Measurements from ENCODE around the genes TBXT and PRR18.

GRCh38 chr6:164106137-164106913 is 691.8 kb downstream of the QKI start:
- PRO-cap = no peak
- RAMPAGE, long total RNA, 3 experiments = no peak in any of the 3 experiments

DNA sequence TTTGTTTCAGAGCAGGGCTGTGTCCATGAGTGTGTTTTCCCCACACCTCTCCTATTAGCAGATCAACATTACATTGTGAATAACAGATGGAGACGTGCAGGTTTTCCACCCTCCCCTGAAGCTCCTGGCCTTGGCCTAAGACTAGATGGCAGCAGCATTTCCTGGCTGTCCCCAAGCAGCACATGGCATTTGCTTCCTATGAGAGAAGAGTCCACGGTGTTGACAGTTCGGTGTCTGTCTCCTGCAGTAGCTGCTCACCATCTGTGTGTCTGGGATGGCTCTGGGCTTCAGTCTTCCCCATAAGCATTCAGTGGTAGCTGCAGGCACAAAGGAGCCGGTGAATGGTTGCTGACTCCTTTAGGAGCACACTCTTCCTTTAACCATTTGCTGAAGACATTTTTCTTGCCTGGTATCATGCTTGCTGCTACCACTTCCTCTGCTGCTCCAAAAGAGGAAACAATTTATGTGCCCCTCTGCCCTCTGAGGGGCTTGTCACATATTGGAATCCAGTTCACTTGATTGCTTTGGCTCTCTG is 913.1 kb downstream of the C6orf118 start:
- PRO-cap = no peak
- RAMPAGE, long total RNA, 3 experiments = no peak in any of the 3 experiments

- PRO-cap = unidirectional peak, minus-strand start at chr6:164785831
- RAMPAGE, long total RNA, 3 experiments = no peak in any of the 3 experiments
Measured at GRCh38 chr6:164785710-164786092, 523.7 kb downstream of the C6orf118 start.

GRCh38 chr6:164826663-164827228 is 482.7 kb downstream of the C6orf118 start:
- PRO-cap = no peak
- RAMPAGE, long total RNA, 3 experiments = no peak in any of the 3 experiments

- PRO-cap = no peak
- RAMPAGE, long total RNA, 3 experiments = no peak in any of the 3 experiments
Measured at GRCh38 chr6:165661843-165662118, 1.3 kb downstream of the PDE10A start.

DNA sequence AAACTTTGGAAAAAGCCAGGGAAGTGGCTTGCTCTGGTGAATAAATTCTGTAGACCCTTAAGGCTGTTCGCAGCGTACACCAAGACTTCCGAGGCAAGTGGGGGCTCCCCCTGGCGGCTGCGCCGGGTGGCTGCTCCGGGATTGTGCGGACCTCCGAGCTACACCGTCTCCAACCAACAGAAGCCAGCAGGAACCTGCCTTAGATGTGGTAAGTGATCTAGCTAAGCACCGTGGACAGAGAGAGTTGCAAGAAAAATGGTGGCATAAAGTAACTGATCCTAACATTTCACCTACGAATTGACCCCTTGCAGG is 69.7 kb downstream of the TBXT start:
- PRO-cap = no peak
- RAMPAGE, long total RNA, 3 experiments = no peak in any of the 3 experiments

DNA sequence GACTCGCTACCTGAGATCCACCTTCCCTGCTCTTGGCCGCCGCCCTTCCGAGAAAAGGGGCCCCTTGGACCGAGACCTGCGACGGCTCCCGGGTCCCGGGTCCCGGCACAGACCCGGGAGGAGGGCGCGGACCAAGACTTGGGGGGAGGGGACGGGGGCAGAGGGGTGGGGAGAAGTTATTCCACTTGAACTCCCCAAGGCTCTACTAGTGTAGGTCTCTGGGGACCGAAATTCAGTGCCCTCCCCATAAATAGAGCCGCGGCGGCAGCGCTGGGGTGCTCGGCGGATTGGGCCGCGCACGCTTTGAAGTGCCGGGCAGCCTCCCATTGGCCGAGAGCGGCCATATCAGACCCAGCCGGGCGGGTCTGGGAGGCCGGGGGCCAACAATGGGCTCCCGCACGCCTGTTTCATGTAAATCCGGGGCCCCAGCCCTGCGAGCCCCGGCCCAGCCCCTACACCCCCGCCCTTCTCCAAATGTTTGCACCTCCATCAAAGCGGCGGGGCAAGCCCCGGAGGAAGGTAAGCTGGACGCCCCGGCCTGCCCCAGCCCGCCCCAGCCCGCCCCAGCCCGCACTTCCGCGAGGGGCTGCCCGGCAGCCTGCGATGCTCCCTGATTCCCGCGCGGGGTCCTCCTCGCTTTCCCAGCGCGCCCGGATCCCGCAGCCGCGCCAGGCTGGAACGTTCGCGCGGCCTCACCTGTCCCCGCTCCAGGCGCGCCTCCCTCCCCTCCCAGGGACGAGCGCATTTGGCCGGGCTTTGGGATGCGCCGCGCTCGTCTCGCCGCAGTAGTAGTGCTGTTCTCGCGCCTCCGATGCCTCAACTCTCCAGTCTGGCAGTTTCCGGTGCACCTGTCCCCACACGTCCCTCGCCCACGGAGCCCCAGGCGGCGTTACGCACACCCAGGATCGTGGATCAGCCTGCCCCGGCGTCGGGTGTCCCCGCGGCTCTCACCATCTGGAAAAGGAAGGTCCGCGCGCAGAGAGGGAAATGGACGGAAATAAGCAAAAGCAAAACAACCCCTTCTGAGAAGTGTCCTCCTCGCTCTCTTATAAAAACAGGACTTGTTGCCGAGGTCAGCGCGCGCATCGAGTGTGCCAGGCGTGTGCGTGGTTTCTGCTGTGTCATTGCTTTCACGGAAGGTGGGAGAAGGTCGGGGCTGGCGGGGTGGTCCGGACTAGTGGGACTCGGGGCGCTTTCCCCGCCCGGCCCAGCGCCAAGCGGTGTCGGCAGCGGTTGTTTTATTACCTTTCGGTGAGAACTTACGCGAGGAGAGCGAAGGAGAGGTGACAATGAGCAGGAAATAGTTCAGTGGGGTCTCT is at the start of gene TBXT:
Gene TBXT, minus strand, starts transcription at position 220 of the 1,319 bp plus-strand sequence.
- PRO-cap = no peak
- RAMPAGE, long total RNA, 3 experiments = no peak in any of the 3 experiments

DNA sequence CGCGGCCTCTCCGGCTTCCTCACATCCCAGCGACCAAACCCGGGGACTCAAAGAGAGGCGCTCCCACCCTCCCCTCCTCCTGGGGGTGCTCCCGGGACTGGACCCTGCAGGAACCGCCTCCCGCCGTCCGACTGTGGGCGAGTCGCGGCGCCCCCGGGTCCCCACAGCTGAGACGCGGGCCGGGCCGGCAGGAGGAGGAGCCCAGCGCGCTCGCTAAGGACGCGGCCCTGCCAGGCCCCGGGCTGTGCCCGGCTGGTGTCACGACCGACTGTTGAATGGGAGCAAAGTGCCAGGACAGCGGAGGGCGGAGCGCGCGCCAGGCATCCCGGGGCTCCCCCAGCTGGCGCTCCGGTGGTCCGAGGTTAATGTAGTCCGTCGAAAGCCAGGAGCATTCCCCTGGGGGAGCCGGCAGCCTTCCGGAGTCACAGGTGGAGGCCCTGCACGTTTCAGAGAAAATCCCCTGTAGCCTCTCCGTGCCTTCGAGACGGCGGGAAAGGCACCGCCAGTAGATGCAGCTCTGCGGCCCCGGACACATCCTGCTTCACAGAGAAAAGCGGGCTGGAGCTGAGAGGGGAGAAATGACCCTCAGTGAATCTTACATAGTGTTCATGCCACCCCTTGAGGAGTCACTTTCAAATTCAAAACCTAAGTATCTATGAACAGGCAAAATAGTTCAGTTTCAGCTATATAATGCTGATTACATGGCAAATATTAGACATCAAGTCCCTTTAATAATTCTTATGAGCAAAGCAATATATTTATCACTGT is at the start of gene PRR18:
Gene PRR18, minus strand, starts transcription at position 133 of the 768 bp plus-strand sequence.
- PRO-cap = no peak
- RAMPAGE, long total RNA, 3 experiments = no peak in any of the 3 experiments

DNA sequence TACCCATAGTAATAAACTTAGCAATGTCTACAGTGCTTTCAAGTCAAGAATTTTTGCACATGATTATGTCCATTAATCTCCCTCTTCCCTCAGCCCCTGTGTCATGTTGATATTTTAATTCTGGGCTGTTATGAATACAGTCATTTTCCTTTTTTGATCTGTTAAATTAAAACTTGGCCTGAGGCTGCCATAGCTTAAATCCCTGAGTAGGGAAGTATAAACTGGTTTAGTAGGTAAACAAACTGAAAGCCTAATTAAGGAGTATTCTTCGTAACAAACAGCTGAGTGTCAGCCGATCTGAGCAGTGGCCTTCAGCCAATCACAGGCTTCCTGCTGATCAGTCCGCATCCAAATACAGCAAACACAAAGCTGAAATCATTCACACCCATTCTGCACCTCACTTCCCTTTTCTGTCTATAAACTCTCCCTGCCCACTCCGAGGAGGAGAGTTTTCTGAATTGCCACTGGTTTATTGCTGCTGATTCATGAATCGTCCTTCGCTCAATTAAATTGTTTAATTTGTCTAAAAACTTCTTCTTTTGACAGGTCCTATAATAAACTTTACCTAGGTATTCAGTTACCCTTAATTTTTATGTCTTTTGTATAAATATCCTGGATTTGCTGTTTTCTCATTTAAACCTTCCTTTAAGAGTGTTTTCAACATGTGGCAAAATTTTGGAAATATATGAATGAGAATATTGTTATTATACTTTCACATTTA is 9.6 kb upstream of the SFT2D1 start:
- PRO-cap = no peak
- RAMPAGE, long total RNA, 3 experiments = no peak in any of the 3 experiments

DNA sequence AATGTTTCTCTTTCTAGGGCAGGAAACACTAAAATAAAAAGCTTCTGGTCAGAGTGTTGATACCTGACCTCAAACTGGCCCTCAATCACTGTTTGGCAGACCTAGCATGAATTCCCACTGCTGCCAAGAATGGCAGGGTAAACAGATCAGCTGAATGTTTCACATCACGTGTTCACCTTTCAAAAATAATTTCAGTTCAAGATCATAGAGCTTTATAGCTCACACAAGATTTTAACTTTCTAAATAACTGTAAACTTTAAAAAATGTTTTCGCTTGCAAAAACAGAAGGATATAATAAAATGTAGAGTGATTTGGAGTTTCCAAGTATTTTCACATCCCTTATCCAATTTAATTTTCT is 2.9 kb downstream of the MPC1 start:
- PRO-cap = no peak
- RAMPAGE, long total RNA, 3 experiments = no peak in any of the 3 experiments

GRCh38 chr6:166387814-166388488 is 5.2 kb upstream of the MPC1 start:
- PRO-cap = no peak
- RAMPAGE, long total RNA, 3 experiments = no peak in any of the 3 experiments

DNA sequence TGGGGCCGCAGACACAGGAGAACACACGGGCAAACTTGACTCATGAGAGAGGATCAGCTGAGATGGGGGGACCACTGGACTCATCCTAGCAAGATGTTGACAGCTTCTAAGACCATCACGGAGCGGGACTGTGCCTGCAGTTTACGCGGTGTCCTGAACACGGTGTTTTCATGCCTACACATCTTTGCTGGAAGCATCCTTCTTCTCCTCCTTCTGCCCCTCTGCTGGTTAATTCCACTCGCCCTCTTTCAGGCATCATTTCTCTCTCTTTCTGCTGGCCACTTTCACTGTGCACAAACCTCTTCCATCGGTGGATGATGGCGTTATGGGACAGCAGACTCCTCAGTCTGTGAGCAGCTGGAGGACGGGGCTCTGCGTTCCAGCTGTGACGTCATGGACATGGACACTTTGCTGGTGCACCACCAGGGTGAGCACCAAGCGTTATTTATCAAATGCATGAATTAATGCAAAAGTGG is 82.7 kb upstream of the MPC1 start:
- PRO-cap = no peak
- RAMPAGE, long total RNA, 3 experiments = no peak in any of the 3 experiments

GRCh38 chr6:166587905-166588573 is 1.6 kb upstream of the RAMACL start:
- PRO-cap = no peak
- RAMPAGE, long total RNA, 3 experiments = no peak in any of the 3 experiments

DNA sequence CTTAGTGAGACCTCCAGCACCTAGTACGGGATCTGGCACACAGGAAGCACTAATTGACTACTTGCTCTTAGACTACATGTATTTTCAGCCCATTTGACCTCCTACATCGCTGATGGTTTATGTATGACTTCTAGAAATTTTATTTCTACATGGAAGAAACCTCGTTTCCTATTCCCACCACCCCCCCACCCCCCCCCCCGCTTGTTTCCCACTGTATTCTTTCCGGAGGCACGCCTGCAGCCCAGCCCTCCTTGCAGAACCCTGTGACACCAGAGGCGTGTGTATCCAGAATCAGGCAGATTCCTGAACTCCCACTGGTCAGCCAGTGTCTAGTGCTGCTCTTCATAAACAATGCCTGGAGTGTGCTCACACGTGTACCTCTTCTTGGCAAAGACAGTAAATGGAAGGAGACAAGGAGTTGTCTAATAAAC is 1.9 kb downstream of the RPS6KA2 start:
- PRO-cap = bidirectional peak, plus-strand start at position 266 of the sequence, minus-strand start at position 257 of the sequence
- RAMPAGE, long total RNA, 3 experiments = no peak in any of the 3 experiments

- PRO-cap = no peak
- RAMPAGE, long total RNA, 3 experiments = no peak in any of the 3 experiments
Measured at GRCh38 chr6:166636632-166637160, 9.6 kb upstream of the RPS6KA2 start.

DNA sequence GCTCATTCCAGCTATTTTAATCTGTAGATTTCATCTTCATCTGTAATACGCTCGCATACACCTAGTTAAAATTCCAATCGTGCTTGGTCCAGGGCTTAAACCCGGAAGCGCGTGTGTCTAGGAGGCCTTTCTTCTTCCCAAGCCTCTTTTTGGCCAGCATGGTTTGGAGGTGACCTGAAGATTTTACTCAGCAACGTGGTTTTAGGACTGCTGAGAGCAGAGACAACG is 144.2 kb upstream of the RPS6KA2 start:
- PRO-cap = no peak
- RAMPAGE, long total RNA, 3 experiments = no peak in any of the 3 experiments

DNA sequence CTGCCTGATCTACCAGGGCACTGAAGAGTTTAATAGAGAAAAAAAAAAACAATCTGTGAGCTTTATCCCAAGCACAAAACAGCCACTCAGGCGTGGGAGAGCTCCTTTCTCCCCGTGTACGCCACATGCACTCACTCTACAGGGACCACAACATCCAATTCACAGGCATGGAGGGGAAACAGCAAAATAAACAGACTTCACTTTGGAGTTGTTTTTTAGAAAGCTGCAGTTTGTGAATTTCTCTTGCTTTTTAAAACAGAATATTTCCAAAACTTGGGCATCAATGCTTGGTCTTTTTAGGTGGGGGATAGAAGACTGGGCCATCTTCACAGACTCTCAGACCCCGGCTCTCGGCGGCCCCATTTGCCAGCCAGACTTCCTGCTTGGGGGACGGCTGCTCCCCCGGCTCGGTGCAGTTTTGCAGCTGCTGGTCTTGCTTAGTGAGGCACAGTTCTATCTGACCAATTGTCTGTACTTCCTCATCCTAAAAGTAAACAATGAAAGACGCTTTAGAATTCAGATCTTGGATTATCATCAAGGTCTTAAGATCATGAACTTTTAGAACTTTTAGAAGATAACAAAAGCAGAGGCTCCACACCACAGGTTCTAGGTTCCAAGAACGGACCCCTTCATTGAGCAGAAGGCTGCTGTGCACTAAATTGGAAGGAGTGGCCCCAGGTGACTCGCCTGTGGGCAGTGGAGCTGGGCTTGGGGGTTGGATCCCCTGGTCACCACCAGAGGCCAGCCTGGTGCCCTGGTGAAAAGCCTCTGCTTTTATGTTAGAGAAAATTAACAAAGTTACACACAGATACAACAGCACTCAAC is 26.8 kb downstream of the RNASET2 start:
- PRO-cap = no peak
- RAMPAGE, long total RNA, 3 experiments = no peak in any of the 3 experiments

DNA sequence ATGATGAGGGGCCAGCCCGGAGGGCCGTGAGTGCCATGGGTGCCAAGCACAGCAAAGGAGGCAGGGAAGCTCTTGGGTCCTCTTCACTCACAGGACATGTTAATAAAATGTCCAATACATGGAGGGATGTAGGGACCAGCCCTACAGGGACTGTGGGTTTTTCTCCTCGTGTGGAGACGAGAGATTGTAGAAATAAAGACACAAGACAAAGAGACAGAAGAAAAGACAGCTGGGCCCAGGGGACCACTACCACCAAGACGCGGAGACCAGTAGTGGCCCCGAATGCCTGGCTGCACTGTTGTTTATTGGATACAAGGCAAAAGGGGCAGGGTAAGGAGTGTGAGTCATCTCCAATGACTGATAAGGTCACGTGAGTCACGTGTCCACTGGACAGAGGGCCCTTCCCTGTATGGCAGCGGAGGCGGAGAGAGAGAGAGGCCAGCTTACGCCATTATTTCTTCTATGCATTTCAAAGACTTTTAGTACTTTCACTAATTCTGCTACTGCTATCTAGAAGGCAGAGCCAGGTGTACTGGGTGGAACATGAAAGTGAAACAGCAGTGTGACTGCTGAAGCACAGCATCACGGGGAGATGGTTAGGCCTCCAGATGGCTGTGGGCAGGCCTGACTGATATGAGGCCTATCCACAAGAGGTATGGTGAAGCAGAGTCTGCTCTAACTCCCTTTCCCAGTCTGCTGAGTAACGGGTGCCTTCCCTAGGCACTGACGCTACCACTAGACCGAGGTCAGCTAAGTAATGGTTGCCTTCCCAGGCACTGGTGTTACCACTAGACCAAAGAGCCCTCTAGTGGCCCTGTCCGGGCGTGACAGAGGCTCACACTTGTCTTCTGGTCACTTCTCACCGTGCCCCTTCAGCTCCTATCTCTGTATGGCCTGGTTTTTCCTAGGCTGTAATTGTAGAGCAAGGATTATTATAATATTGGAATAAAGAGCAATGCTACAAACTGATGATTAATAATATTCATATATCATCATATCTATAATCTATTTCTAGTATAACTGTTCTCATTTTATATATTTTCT is 5.3 kb downstream of the RNASET2 start:
- PRO-cap = bidirectional peak, plus-strand start at position 390 of the sequence, minus-strand start at position 304 of the sequence
- RAMPAGE, long total RNA, 3 experiments = no peak in any of the 3 experiments

- PRO-cap = no peak
- RAMPAGE, long total RNA, 3 experiments = no peak in any of the 3 experiments
Measured at GRCh38 chr6:167094383-167094845, 28.5 kb upstream of the CCR6 start.

- PRO-cap = no peak
- RAMPAGE, long total RNA, 3 experiments = no peak in any of the 3 experiments
Measured at GRCh38 chr6:167112427-167113450, 10.2 kb upstream of the CCR6 start.

Measured in subcutaneous adipose tissue (tissue), 3 donors.